Mesenchymal stem cell of adipose (primary cell): ENCODE results near the genes IRX4 and ADAMTS16.

DNA sequence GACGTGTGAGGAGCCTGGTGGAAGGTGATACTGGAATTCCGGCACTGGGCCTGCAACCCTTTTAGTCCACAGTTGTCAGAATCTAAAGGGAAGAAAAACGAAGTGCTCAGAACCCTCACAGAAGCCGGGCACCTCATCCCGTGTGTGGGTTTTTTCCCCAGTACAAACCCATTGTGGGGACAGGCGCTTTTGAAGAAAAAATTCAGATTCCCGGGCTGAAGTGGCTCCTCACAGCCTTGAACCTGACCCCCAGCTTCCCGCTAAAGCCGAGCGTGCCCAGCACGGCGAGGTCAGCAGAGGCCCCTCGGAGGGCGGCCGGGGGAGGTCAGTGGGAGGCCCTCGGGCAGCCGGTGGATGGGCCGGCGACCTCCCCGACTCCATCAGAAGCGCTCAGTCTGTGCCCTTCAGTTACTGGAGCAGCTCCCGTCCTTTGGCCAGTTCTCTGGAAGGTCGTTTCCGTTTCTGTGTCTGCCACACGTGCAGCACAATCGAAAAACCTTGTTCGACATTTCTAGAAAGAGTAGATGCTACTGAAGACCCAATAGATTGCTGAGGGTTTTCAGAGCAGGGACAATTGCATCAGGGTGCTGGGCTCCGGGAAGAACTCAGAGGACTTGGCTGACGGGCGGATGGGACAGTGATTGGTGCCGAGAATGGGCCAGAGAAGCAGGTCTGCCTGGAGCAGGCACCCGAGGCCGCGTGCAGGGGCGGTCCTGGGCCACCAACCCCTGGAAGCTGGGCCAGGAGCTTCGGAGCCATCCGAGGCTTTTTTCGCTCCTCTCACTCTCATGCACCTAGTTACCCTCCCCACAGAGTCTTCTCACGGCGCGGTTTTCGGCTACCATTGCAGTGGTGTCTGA is 682 bp upstream of the CLPTM1L start:
- CAGE, long polyA plus RNA = no peak

DNA sequence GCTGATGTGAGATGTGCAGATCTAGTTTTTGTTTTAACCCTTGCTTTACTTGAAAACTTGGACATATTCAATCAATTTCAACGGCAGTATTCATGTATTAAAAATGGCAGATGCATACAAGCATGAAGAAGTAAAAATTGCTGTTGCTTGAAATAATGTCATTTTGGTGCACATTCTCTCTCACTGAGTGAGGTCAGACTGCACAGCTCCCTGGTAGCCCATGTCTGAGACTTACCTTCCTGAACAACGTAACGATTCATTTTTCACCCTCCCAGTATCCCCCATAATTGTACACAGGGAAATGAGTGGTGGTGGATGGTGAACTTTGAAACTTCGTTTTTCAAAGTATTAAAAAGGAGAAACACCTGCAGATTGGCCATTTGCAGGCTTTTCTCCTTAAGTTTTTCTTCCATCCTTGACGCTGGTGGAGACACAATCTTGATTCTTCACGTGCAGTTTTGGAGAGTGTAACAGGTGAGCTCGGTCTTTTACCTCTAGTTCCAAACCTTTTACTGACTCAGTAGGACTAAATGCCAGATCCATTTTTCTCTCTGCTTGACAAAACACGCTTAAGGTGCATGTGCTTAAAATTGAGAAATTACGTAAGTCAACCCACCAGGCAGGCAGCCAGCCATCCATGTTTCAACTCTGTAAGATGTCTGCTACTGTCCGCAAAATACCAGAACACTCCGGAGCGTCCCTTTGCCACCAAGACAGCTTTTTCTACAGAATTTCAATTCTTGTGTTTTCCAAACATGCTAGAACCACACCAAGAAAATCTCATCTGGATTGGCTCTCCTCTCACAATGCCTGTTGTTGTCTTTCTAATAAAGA is 15.6 kb upstream of the SLC6A3 start:
- CAGE, long polyA plus RNA = no peak

- CAGE, long polyA plus RNA = no peak
Measured at GRCh38 chr5:1462987-1463703, 17.9 kb upstream of the SLC6A3 start.

GRCh38 chr5:1470432-1471722 is 25.6 kb upstream of the SLC6A3 start:
- CAGE, long polyA plus RNA = no peak

DNA sequence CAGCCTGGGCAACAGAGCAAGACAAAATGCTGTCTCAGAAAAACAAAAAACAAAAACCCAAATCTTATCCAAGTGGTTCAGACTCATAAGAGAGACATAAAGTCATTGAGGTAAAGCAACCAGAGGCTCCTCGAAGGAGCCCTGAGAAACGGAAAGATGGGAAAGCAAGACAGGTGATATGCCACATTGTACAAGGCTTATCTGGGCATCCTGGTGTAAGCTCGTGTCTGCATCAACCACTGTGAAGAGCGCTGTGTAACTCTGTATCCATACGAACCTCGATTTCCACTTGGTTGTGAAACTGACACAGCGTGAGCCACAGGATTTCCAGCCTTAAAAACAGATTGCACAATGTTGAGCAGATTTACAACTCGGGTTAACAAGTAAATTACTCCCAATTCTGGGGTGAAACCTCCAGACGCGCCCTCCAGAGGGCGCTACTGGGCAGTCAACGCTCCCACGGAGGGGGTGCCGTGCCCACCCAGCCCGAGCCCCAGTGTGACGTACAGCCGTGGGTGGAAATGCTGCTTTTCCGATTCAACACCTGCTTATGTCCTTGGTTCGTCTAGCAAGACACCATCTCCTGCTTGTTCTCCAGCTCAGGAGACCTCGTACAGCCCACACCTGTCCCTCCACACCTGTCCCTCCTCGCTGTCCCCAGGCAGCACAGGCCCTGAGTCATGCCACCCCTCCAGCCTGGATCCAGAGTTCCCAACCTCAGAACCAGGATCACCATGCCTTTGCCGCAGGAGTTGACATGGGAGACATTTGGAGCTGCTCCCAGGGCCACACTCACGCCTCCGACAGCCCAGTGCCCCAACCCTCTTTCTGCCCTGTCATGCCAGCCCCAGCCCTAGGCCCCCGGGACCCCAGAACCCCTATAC is 34.3 kb upstream of the SLC6A3 start:
- CAGE, long polyA plus RNA = no peak

- CAGE, long polyA plus RNA = no peak
Measured at GRCh38 chr5:1514681-1515807, 8.7 kb downstream of the LPCAT1 start.

DNA sequence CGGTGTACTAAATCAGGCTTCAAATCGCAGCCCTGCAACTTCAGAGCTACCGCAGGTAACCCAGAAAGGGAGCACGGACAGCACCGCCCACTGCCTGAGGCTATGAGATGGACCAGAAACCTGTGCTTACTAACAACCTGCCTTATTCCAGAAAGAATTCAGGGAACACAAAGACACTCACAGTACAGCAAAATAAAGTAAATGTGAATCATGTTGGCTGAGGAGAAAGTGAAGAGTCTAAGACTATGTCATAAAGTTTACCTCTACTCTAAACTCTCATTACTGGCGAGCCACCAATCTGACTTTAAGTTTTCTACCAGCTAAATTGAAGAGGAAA is 106.0 kb upstream of the LPCAT1 start:
- CAGE, long polyA plus RNA = no peak

- CAGE, long polyA plus RNA = no peak
Measured at GRCh38 chr5:1641376-1641883, 117.7 kb upstream of the LPCAT1 start.

GRCh38 chr5:1882822-1883617 is at the start of gene IRX4:
TSS of gene IRX4 (minus strand) at chr5:1882925.
- CAGE, long polyA plus RNA = no peak

DNA sequence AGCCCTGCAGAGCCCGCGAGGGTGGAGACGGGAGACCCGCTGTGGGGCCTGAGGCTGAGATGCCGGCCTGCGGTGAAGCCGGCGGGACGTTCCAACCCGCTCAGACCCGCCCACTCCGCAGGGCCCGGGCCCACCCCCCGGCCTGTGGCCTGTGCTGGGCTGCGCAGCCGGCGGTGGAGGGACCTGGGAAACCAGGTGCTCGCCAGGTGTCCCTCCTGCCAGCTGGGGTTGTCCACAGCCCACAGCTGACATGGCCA is 48.9 kb upstream of the IRX4 start:
- CAGE, long polyA plus RNA = no peak

- CAGE, long polyA plus RNA = no peak
Measured at GRCh38 chr5:1948652-1949318, 66.1 kb upstream of the IRX4 start.

DNA sequence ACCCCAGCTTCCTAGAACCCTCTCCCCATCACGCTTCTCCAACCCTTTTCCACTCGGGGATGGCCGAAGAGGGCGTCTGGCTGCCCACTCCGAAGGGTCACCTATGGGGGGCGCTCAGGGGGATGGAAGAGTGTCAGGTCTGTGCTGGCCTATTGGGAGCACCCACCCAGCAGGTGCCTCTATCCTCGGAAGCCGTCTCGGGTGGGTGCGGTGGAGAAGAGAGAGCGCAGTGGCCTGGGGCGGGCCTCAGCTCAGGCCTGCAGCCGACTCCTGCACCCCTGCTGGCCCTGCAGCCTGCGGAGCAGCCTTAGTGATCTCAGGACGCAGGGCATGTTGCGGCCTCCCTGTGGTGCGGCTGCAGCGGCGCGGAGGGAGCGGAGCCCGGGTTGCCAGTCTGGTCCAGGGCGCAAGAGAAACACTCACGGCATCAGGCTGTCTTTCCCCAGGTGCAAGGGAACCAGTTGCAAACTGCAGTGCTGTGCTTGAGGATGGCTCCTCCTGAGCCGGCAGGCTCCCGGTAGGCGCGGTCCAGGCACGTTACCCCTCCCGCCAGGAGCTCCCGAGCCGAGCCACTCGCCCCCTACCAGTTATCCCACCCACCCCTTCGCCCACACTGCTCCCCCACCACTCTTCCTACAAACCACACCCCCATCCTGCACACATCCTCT is 1.5 kb upstream of the IRX2 start:
- CAGE, long polyA plus RNA = no peak

DNA sequence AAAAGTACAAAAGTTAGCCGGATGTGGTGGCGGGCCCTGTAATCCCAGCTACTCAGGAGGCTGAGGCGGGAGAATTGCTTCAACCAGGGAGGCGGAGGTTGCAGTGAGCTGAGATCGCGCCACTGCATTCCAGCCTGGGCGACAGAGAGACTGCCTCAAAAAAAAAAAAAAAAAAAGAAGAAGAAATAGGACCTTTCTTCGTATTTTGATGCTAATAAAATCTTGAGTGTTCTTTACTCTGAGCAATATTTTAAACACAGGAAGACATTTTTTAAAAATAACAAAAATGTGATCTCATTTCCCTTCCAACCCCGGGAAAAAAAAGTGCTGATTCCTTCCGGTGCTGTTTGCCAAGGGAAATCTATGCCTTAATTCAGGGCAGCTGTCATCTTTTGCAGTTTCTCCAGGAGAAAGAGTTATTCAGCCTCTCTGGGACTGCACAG is 292.0 kb upstream of the IRX1 start:
- CAGE, long polyA plus RNA = no peak

DNA sequence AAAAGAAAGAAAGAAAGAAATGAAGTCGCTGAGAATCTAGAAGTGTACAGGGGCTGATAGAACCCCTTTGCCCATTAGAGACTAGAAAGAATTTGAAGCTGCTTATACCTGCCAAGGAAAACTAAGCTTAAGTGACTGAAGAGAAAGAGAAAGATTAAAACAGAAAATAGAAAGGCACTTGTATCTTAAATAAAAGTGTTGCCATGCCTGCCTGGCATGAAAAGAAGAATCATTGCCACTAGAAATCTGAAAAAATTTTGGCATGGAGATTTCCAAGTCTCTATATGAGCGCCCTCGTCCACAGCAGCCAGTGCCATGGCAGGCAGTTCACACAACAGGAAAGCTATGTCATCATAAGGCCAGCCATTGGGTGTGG is 446.5 kb downstream of the IRX1 start:
- CAGE, long polyA plus RNA = no peak

- CAGE, long polyA plus RNA = no peak
Measured at GRCh38 chr5:4615346-4615704, 524.8 kb upstream of the ADAMTS16 start.

DNA sequence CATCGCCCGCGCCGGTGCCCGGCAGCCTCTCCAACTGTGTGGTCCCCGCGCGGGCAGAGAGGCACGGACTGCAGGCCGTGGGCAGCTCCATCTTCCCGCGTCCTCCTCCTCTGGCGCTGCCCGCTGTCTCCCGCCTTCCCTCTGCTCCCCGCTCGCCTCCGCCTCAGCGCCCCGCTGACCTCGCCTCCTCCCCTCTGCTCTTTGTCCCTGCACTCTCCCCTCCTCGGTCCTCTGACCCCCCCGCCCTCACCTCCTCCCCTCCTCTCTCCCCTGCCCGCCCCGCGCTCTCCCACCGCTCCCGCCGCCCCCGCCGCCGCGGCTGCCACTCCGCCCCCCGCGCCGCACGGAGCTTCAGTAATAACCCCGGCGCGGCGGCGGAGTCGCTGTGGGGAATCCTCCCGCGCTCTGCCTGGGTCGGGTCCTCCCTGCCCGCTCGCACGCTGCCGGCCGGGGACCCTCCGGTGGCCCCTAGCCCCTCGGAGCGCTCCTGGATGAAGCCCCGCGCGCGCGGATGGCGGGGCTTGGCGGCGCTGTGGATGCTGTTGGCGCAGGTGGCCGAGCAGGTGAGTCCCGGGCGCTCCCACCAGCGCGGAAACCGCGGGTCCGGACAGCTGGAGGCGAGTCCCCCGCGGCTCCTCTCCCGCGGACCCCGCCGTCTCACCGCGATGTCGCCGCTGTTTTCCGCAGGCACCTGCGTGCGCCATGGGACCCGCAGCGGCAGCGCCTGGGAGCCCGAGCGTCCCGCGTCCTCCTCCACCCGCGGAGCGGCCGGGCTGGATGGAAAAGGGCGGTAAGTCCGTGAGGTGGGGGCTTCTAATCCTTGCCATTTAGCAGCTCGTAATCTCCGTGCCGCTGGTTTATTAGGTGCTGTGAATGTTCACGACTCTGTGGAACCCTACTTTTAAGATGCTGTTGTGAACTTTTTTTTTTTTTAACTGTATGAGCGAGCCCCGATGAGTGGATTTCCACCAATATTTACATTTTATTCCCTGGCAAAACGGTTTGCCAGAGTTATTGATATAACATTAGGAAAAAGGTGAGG is at the start of gene ADAMTS16:
ADAMTS16 (plus strand) TSS at position 354 of the 1,042 bp plus-strand sequence.
- CAGE, long polyA plus RNA = no peak

DNA sequence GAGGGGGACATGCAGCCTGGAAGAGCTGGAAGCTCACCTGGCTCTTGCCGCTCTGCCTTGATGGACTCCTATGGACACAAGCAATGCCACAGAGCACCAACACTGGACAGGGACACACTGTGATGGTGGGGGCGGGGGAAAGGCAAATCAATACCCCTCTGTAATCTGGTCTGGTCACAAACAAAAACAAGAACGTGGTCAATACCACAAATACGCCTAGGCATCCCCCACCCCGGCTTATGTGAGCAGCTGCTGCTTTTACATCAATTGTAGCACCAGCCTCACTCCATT is 29.6 kb upstream of the ICE1 start:
- CAGE, long polyA plus RNA = no peak

DNA sequence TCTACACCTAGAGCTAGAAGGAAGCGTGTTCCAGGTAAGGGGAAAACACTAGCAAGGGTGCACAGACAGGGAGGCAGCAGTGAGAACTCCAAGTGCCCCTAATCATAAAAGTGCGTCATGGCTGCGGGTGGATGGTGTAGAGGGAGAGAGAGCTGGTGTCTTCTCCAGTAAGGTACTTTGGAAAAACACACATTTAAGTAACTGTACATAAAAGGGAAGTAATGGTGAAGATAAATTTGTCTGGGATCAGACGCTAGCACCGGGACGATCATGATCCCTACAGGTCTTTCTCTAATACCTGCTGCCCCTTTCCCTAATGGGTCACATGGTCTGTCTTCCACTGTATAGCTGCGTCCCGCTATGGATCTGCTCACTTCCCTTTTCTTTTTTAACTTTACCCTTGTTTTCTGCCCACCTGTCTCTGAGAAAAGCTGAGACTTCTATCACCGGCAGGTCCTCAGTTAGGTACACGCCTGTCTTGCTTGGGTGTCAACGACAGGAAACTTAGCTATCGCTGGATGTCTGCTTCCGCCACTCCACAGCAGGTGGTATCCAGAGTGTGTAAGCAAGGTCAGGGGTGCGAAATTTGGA is 1.4 kb upstream of the ICE1 start:
- CAGE, long polyA plus RNA = no peak

GRCh38 chr5:6659444-6660240 is 26.4 kb downstream of the SRD5A1 start:
- CAGE, long polyA plus RNA = no peak

GRCh38 chr5:6711664-6711935 is 1.6 kb upstream of the TENT4A start:
- CAGE, long polyA plus RNA = no peak